SK-N-MC (cell line): ENCODE measurements around the genes MCC, TMED7 and LVRN.

DNA sequence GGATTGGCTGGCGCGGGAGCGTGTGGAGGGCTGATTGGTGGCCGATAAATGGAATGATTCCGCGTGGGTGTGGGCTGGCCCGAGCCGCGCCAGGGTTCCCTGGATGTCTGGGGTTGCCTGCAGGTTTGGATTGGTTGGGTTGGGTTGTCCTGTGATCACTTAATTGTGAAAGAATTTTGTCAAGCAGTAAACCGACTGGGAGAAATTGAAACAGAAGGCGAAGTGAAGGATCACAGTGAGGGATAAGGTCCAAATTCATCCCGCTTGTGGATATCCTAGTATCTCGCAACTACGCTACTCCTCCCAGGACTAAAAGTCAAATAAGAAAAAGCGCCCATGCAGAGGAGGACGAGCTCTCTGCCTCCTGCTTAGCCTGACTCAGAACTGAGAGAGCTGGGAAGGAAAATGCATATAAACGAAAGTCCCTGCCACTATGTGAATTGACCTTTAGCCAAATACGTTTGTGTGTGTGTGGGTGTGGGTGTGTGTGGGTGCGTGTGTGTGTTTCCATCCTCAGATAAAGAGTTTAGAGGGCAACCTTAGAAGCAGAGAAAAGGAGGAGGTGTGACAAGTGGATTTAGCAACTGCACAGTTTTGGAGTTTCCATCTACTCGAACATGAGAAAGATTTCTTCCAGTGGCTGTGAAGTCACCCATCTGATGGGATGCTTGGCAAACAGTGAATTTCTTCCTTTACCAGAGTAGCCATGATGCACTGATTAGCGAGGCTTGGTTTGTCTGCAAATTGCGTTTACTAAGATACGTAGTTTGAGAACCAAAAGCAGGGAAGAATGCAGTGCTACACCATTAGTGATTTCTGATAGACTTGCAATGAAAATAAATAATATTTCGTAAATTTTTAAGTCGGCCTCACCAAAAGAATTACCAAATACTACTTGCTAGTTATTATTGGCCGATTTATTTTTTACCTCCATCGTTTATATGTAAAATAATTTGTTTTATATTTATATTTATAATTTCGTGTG is 616 bp upstream of the STARD4 start:
- RRBS, result no CpG with 5 or more reads among the region's 28 CpGs

DNA sequence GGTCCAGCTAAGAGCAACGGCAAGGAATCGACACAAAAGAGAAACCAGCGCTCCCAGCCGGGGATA is 109 bp downstream of the NREP start:
- RRBS, result no CpG with 5 or more reads among the region's 4 CpGs

- RRBS, result no CpG with 5 or more reads among the region's 5 CpGs
Observed at GRCh38 chr5:112205711-112206369, 213.2 kb downstream of the EPB41L4A start.

- RRBS, result no CpG with 5 or more reads among the region's 28 CpGs
Observed at GRCh38 chr5:112420341-112420820, 1.3 kb upstream of the EPB41L4A start.

DNA sequence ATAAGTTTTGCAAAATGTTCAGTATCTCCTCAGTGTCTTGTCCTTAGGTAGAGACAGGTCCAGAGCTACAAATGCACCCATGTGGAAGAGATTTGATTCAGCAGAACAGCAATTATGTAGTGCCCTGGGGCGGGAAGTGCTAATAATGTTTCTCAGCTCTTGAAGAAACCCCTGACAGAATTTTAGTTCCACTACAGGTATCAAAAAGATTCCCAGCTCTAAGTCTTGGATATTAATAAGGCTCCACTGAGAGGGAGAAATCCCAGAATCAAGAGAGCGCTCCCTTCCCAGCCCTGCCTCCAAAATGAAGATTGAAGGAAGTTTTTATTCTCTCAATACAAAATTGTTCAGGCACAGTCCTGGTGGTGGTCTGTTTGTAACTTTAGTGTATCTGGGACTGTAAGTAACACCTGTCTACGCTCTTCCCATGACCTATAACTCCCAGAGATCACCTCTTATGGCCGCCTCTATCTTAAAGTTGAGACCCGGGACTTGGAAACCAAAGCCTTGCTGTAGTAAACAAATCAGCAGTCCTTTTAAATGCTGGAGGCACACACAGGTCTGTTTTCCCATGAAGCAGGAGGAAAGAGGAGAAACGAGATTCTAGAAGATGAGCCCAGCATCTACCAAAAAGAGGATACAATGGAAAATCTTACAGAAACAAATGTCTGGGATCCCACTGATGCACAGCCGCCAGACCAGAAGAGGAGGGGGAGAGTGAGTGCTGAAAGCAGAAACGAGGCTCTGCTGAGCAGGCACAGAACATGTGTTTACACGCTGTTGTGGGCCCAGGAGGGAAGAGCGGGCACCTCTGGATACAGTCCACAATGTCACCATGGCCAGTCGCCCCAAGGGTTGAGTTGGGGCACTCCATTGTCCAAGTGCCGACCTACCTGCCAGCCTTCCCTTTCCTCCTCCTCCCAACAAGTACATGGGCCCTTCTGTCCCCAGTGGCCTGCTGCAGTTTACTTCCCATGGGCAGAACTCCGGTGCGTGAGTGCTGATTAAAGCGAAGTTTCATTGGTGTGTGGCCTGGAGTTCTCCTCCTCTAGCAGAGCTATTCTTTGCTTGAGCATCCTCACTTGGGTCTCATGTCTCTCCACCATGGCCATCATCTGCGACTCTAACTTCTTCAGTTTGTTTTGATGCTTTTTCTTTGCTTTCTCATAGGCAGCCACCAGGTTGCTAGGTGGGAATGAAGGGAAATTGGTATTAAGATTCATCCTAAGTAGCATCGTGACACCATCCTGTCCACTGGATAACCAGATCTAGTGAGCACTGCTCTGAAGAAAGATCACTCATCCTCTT is 50.2 kb downstream of the DCP2 start:
- RRBS, result no CpG with 5 or more reads among the region's 17 CpGs

DNA sequence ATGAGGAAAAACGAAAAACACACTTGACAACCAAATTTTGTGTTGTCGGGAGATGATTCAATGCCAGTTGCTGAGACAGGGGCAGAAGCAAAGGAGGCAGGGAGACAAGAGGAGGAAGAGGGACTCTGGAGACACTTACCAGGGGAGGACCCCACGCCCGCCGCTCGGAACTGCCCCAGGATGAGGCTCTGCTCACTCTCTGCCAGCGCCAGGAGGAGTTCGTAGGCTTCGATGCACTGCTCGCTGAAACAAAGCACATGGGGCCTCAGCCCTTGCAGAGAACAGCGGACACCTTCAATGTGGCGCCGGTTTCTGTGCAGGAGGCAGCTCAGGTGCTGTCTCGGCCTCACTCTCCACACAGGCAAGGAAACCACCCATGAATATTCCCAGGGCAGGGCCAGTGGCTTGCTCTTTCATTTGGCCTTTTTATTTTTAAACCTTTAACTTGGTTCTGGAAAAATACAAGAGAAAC is 91.4 kb downstream of the DCP2 start:
- RRBS, result no CpG with 5 or more reads among the region's 14 CpGs

DNA sequence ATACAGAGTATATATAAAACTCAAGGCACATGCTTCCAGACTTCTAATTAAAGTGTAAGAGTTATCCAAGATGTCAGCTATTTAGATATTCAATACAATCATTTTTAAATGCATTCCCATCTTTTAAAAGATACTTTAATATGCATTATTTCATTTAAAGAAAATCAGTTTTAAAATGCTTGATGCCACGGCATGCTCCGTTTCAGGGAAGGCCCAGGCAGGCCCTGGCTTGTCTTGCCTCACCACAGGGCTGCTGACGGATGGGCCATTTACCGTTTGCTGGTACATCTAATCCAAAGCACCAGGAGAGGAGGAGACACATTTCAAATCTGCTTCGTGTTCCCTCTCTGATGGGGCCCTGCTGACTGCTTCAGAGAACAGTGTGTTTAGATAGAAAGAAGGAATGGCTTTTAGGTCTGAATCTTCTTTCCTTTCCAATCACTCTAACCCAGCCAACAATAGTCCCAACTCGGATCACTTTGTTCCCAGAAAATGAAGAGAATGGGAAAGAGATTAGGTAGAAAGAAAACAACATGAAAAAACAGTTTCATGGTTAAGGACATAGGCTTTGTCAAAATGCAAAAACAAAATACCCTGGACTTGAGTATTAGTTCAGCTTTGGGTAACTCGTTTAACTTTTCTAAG is 185.2 kb downstream of the DCP2 start:
- RRBS, result no CpG with 5 or more reads among the region's 7 CpGs

- RRBS, result 6% methylated on average over 10 of the region's 101 CpGs
Observed at GRCh38 chr5:113487754-113488996, at the start of gene MCC. MCC (minus strand) TSS chr5:113488453.

- RRBS, result no CpG with 5 or more reads among the region's 1 CpG
Observed at GRCh38 chr5:114135357-114135556, 226.6 kb upstream of the KCNN2 start.

DNA sequence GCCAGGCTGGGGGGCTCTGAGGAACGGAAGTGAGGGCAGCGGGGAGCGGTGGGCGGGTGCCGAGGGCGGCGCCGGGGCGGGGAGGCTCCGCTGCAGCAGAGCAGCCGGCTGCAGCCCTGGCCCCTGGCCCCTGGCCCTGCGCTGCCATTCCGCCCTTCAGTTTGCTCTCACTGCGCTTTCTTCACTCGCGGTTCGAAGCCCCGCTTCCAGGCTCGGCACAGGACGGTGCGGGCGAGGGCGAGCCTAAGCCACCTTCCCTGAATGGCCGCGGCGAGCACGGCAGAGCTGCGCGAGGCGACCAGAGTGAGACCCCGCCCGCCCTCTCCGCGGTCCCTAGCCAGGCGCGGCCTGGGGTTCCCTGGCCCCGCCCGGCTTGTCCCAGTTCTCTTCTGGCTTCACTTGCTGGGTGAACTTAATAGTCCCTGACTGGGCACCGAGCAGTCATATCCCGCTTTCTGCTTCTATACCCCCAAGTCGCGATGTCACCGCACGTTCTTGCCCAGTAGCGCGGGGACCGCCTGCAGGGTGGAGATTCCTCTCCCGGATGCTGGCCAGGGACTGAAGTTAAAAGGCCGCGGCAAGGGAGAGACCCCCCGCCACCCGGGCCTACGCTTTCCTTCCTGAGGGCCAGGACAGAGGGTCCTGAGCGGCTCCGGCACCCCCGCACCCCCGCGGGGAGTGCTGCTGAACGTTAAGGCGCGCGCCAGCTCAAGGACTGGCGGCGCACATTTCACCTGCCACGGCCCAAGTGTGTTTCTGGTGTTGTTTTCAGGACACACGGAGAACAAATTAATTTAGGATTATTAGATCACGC is 677 bp upstream of the TRIM36 start:
- RRBS, result 2% methylated on average over 15 of the region's 67 CpGs

GRCh38 chr5:115418621-115419176 is 122.2 kb upstream of the CCDC112 start:
- RRBS, result no CpG with 5 or more reads among the region's 5 CpGs

DNA sequence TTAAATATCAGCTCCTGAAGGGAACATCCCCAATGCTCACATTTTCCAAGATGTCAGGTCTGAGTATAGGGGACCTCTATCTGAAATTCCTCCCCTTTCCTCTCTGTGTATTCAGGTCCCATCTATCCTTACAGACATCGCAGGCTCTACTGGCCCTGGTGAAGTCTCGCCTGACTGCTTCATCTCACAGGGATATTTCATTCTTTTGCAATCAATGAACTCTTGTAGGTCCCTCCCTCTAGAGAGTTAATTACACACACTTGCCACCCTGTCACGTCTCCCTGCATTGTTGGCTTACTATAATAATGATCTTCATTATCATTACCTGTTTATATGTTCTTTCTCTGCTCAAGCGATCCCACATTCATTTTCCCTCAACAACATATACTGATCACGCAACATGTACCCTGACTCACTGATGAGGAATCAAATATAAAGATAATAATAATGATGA is 88.6 kb downstream of the FEM1C start:
- RRBS, result no CpG with 5 or more reads among the region's 5 CpGs

GRCh38 chr5:115625162-115626304 is at the start of gene TMED7:
TMED7 (minus strand) TSS chr5:115626036.
- RRBS, result under 1% methylated on average over 13 of the region's 78 CpGs

DNA sequence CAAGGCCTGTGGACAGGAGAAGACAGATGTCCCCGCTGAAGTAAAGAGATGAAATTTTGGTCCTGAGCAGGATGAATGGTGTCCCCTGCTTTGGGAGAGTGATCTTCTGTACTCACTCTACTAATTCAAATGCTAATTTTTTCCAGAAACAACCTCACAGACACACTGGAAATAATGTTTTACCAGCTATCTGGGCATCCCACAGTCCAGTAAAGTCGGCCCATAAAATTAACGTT is 69.0 kb upstream of the TMED7 start:
- RRBS, result no CpG with 5 or more reads among the region's 3 CpGs

- RRBS, result no CpG with 5 or more reads among the region's 2 CpGs
Observed at GRCh38 chr5:115708921-115709425, 83.1 kb upstream of the TMED7 start.

GRCh38 chr5:115709550-115710104 is 83.8 kb upstream of the TMED7 start:
- RRBS, result no CpG with 5 or more reads among the region's 3 CpGs

GRCh38 chr5:115735584-115736083 is 80.8 kb downstream of the CDO1 start:
- RRBS, result no CpG with 5 or more reads among the region's 5 CpGs

DNA sequence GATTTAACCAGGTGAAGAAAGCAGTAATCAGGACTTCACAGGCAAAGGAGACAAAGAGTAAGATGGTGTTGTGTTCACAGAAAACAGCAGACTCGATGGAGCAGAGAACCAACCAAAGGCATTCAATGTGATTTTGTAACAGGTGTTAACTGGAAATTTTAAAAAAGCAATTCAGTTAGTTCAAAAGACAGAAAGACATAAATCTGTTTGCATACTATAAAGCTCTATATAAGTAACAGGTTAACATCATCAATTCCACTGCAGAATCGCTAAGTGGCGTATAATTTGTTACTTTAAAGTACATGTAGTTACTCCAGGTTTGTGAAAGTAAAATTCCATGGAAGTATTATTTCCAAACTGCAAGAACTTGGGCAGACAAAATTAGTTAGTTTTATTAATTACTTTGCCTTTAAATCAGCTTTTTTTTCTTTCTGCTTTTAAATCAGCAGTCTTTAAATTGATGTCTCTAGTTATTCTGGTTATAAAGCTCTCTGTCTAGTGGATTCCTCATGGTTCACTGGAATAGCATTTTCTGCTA is 7.2 kb downstream of the ATG12 start:
- RRBS, result no CpG with 5 or more reads among the region's 3 CpGs

DNA sequence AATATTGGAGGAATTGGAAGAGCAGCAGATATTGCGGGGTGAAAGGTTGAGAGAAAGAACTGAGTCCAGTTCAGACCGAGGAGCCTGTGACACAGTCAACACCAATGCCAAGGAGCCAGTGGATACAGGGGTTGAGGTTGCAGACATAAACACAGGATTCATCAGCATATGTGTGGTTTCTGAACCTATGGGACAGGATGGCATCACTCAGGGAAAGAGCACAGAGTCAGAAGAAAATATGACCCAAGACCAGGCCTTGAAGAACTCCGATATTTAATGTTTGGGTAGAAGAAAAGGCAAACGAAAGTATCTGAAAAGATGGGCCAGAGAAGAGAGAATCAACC is 5.8 kb upstream of the LVRN start:
- RRBS, result no CpG with 5 or more reads among the region's 4 CpGs

GRCh38 chr5:115962345-115963345 is at the start of gene LVRN:
LVRN (plus strand) TSS chr5:115962475.
- RRBS, result 62% methylated on average over 7 of the region's 77 CpGs